HT1080 (cell line): ENCODE measurements around the genes LMOD1 and ELF3.

RAMPAGE:
- cytosol, long total RNA, result no peak
- long total RNA, result no peak
- nucleus, long total RNA, result no peak
Observed at GRCh38 chr1:201946106-201946961, at the start of gene LMOD1. TSS of gene LMOD1 (minus strand) at chr1:201946548.

RAMPAGE:
- cytosol, long total RNA, result no peak
- long total RNA, result no peak
- nucleus, long total RNA, result no peak
Observed at GRCh38 chr1:202009958-202010873, at the start of gene ELF3. TSS of gene ELF3 (plus strand) at chr1:202010587.

DNA sequence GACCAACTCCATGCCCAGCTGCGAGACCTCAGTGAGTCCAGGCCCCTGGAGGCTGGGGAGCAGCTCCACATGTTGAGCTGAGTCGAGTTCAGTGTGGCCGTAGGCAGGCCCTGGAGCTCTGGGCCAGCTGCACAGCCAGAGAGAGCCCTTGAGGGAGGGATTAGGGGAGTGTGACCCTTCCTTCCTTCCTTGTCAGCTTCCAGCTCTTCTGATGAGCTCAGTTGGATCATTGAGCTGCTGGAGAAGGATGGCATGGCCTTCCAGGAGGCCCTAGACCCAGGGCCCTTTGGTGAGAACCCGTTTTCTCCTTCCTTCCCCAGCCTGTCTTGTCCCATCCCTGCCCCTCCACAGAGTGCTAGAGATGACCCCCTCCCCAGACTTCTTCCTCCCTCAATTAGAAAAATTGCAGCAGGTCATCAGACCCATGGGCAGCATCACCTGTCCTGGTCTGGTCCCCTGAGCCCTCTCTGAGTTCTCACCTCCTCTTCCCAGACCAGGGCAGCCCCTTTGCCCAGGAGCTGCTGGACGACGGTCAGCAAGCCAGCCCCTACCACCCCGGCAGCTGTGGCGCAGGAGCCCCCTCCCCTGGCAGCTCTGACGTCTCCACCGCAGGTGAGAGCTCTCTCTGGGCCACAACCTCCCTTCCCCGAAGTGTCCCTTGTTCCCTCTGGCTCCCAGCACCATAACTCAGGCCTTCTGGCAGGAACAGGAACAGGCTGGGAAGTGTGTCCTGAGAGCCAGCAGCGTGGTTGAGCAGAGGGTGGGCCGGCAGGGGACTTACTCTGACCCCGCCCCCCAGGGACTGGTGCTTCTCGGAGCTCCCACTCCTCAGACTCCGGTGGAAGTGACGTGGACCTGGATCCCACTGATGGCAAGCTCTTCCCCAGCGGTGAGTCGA lies 2.0 kb downstream of the ELF3 start:
RAMPAGE:
- cytosol, long total RNA, result no peak
- long total RNA, result no peak
- nucleus, long total RNA, result no peak

DNA sequence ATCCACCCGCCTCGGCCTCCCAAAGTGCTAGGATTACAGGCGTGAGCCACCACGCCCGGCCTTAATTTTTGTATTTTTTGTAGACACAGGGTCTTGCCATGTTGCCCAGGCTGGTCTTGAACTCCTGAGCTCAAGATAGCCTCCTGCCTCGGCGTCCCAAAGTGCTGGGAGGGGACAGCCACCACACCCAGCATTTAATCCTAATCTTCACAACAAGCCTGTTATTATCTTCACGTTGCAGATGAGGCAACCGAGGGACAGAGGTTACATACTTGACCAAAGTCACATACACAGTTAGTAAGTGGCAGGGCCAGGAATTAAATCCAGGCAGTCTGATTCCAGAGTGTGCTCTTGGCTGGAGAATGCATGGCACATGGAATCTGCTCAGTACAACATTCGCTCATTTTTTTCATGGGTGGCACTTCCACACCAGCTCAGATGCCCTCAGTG lies 4.8 kb upstream of the GPR37L1 start:
RAMPAGE:
- cytosol, long total RNA, result no peak
- long total RNA, result no peak
- nucleus, long total RNA, result no peak

DNA sequence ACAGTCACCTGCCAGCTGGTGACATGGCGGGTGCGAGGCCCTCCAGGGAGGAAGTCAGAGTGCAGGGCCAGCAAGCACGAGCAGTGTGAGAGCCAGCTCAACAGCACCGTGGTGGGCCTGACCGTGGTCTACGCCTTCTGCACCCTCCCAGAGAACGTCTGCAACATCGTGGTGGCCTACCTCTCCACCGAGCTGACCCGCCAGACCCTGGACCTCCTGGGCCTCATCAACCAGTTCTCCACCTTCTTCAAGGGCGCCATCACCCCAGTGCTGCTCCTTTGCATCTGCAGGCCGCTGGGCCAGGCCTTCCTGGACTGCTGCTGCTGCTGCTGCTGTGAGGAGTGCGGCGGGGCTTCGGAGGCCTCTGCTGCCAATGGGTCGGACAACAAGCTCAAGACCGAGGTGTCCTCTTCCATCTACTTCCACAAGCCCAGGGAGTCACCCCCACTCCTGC lies 5.4 kb downstream of the GPR37L1 start:
RAMPAGE:
- cytosol, long total RNA, result no peak
- long total RNA, result no peak
- nucleus, long total RNA, result no peak

DNA sequence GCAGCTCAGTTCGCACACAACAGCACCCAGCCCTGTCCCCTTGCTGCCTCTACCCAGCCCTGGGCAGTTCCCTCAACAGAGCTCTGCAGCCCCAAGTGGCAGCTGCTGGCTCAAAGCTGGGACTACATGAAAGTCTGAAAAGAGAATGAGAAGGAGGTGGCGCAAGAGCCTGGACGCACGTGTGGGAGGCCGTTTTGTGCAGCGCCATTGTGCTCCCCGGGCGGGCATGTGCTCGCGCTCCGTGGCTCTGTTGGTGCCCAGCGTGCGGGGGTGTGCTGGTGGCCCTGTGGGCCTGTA lies 10.3 kb downstream of the GPR37L1 start:
RAMPAGE:
- cytosol, long total RNA, result no peak
- long total RNA, result no peak
- nucleus, long total RNA, result no peak

DNA sequence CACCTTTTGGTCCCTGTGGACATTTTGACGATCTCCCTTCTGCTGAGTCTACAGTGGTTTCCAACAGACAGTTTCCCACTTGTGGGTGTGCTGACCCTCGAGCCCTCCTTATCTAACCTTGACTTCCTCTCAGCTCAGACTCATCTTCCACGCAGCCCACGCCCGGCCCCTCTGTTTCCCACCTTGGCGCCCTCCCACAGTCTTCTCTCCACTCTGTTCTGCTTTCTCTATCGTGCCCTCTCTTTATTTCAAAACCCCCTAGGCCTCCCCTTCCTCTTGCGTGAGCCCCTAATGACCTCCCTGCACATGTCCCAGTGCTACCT lies 6.1 kb upstream of the ARL8A start:
RAMPAGE:
- cytosol, long total RNA, result no peak
- long total RNA, result no peak
- nucleus, long total RNA, result no peak

DNA sequence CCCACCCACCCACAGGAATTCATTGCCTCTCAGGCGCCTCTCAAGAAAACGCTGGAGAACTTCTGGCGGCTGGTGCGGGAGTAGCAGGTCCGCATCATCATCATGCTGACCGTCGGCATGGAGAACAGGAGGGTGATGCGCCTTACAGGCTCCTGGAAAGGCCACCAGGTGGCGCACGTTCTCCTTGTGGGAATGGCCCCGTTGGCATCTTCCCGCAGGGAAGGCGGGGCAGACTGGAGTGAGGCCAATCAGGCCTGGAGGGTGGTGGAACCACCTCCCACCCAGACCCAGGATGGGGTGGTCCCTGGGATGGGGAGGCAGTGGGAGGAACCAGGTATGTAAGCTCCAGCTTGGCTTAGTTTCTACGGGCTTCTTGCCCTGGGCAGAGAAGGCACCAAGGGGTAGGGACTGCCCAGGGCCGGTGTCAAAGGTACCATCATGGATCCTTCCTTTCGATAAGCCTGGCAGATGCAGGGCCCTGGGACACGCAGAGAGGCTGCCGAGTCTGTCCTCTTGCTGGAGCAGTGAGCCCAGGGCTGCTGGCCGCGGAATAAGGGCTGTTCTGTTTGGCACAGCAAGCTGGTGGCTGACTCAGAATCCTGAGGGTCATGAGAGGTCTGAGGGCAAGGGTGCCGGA lies 8.8 kb upstream of the LGR6 start:
RAMPAGE:
- cytosol, long total RNA, result no peak
- long total RNA, result no peak
- nucleus, long total RNA, result no peak

GRCh38 chr1:202223092-202223573 lies 29.5 kb downstream of the LGR6 start:
RAMPAGE:
- cytosol, long total RNA, result no peak
- long total RNA, result no peak
- nucleus, long total RNA, result no peak

DNA sequence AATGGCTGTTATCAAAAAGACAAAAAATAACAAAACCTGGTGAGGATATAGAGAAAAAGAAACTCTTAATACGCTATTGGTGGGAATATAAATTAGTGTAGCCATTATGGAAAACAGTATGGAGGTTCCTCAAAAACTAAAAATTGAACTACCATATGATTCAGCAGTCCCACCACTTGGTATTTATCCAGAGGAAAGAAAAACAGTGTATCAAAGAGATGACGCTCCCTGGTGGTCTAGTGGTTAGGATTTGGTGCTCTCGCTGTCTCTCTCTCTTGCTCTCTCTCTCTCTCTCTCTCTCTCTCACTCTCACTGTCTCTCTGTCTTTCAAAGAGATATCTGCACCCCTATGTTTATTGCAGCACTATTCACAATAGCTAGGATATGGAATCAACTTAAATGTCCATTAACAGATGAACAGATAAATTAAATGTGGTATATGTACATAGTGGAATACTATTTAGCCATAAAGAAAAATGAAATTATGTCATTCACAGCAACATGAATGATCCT lies 151.5 kb downstream of the PPP1R12B start:
RAMPAGE:
- cytosol, long total RNA, result no peak
- long total RNA, result no peak
- nucleus, long total RNA, result no peak

RAMPAGE:
- cytosol, long total RNA, result no peak
- long total RNA, result no peak
- nucleus, long total RNA, result no peak
Observed at GRCh38 chr1:202505910-202506567, 157.5 kb downstream of the PPP1R12B start.

DNA sequence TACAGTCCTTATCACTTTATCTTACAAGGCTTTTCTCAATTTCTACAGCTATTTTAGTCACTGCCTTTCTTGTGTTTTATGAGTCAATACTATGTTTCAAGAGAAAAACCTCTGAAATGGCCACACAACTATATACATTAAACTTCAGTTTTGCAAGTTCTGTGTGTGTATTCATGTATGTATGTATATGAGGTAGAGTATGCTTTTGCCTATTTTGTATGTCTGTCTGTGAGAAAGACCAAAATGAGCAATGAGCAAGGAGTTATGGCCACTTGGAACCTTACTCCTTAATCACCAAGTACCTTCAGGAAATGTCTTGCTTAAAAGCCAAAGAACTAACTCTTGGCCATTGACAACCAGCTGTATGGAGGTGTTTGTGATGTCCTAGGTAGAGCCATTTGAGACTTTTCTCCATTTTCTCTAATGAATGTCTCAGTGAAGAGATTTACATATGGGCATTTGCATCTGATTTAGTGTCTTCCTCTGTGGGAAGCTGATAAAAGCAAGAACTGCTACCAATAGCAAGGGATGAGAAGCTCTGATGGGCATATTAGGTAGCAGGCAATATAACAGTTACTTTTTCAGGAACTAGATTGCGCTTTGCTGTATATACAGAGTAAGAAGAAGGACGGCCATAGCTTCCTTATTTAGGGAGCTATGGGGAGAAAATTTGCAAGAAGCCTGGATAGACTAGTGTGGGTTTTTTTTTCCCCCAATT lies 169.6 kb downstream of the SYT2 start:
RAMPAGE:
- cytosol, long total RNA, result no peak
- long total RNA, result no peak
- nucleus, long total RNA, result no peak

DNA sequence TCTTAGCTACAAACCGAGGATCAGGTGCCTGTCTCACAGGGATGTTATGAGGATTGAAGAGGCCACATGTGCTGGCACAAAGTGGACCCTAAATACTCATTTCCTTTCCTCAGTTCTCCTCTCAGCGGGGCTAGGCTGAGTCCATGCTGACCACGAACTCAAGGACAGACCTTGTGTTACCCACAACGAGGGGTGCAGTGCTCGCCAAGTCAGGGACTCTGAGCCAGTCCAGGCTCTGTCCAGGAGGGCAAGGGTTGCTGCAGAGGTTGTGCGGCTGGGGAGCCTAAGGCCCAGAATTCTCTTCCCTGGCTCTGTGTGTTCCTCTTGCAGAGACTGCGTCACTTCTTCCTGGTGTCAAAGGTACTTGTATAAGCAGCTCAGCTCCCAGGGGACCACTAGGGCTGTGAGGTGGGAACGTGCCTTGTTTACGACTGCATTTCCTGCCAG lies 83.4 kb downstream of the SYT2 start:
RAMPAGE:
- cytosol, long total RNA, result no peak
- long total RNA, result no peak
- nucleus, long total RNA, result no peak

GRCh38 chr1:202806727-202807893 lies 1.1 kb downstream of the KDM5B start:
RAMPAGE:
- cytosol, long total RNA, result no peak
- long total RNA, result no peak
- nucleus, long total RNA, result no peak

DNA sequence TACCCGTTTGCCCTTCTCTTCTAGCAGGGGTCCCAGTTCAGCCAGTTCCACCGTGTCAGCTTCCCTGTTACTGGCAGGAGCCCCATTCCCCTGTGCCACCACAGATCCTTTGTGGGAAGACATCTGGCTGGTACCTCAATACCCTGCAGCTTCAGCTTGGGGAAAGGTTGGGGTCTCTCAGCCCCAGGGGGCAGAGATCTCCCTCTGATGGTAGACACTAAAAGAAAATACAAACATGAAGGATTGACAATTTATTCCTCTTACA lies 7.2 kb downstream of the ADIPOR1 start:
RAMPAGE:
- cytosol, long total RNA, result no peak
- long total RNA, result no peak
- nucleus, long total RNA, result no peak

GRCh38 chr1:203084505-203084808 lies 1.4 kb downstream of the MYOG start:
RAMPAGE:
- cytosol, long total RNA, result no peak
- long total RNA, result no peak
- nucleus, long total RNA, result no peak

DNA sequence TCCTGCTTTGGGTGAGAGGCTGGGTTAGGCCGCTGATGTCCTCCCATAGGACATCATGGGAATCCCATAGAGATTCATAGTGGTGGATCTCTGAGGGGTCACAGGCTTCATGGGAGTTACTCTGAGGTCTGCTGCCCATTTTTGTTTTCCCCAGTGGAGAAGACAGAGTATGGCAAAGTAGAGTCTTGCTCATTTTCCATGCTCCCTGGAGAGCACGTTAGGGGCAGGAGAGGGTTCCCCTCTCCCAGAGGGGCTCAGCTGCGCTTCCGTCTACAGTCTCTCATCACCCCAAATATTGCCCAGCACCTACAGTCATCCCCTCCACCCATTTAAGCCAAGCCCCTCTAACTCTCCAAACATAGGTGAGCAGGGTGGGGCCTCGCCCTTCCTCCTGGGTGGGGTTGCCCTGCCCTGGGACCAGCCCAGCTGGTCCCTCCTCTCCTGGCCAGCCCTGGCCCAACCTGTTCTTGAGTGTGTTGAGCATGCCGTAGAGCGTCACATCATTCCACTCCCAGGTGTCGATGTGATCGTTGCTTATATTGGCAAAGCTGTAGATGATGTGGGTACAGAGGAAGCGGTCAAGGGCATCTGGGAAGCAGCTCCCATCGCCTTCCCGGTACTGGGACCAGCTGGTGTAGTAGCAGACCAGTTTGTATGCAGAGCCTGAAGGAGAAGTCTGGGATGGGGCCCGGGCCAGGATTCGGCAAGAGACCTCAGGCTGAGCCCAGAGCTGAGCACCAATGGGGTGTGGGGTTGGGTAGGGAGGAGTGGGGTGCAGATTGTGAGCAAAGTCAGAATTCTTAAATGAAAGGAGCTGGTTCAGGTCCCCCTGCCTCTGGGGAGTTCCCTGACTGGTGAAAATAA lies 1.5 kb downstream of the CHI3L1 start:
RAMPAGE:
- cytosol, long total RNA, result no peak
- long total RNA, result no peak
- nucleus, long total RNA, result no peak

DNA sequence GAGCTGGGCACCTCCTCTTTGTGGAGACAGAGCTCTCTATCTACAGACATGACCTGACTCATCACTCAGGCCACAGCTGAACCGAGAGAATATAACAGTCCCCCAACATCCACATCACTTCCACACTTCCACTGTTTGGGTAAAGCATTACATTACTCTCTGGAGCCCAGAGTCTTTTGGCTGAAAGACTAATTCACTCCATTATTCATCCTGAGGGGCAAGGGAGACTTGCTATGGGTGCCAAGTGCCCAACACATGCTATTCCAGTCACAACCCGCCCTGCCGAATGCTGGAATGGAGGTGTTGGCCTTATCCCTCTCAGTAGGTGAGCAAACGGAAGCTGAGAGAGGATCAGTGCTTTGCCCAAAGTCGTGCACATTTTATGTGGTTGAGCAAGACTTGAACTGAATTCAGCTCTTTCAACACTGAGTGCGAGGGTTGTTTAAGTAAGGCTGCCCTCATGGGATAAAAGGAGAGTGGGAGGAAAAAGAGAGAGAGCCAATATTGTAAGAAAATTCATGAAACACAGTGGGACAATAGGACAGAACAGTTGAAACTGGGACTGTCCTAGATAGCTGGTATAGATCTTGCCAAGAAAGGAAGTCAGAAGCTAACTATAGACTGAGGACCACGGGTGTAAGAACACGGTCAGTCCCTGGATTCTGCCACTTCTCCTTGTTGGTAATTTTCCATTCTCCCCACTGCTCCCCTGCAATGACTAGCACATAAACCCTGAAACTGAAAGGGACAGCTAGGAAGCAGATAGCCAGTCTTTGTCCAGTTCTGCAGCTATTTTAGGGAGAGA lies 13.5 kb upstream of the CHI3L1 start:
RAMPAGE:
- cytosol, long total RNA, result no peak
- long total RNA, result no peak
- nucleus, long total RNA, result no peak

RAMPAGE:
- cytosol, long total RNA, result no peak
- long total RNA, result no peak
- nucleus, long total RNA, result no peak
Observed at GRCh38 chr1:203274712-203275509, 30.4 kb upstream of the BTG2 start.

RAMPAGE:
- cytosol, long total RNA, result no peak
- long total RNA, result no peak
- nucleus, long total RNA, result no peak
Observed at GRCh38 chr1:203276957-203277381, 28.4 kb upstream of the BTG2 start.